Parietal lobe (tissue), 2 donors: ENCODE data around the genes NR2E3 and CELF6.

GRCh38 chr15:71530027-71530411 lies 280.3 kb upstream of the NR2E3 start:
- RAMPAGE, long total RNA, result no peak

- RAMPAGE, long total RNA, result no peak
These were observed 198.8 kb upstream of the NR2E3 start for GRCh38 chr15:71611551-71611993.

DNA sequence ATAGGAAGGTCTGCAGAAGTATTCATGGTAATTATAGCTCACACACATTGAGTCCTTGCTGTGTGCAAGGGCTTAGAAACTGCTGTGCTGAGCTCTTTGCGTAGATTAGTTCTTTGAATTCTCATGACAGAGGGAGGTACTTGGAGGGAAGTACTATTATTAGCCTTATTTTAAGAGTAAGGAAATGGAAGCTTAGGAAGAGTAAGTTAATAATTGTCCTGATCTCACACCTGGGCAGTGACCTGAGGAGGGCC lies 77.9 kb upstream of the NR2E3 start:
- RAMPAGE, long total RNA, result no peak

- RAMPAGE, long total RNA, result no peak
These were observed at the start of gene NR2E3 for GRCh38 chr15:71810203-71810816. Gene NR2E3, plus strand, starts transcription at chr15:71810554.

DNA sequence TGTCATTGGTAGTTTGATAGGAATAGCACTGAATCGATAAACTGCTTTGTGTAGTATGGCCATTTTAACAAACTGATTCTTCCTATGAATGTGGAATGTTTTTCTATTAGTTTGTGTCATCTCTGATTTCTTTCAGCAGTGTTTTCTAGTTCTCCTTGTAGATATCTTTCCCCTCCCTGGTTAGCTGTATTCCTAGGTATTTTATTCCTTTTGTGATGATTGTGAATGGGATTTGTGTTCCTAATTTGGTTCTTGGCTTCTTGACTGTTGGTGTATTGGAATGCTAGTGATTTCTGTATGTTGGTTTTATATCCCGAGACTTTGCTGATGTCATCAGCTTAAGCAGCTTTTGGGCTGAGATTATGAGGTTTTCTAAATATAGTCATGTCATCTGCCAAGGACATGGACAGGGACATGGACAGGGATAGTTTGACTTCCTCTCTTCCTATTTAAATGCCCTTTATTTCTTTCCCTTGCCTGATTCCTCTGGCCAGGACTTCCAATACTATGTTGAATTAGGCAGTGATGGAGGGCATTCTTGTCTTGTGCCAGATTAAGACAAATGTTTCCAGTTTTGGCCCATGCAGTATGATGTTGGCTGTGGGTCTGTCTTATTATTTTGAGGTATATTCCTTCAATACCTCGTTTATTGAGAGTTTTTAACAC lies 35.7 kb downstream of the MYO9A start:
- RAMPAGE, long total RNA, result no peak

DNA sequence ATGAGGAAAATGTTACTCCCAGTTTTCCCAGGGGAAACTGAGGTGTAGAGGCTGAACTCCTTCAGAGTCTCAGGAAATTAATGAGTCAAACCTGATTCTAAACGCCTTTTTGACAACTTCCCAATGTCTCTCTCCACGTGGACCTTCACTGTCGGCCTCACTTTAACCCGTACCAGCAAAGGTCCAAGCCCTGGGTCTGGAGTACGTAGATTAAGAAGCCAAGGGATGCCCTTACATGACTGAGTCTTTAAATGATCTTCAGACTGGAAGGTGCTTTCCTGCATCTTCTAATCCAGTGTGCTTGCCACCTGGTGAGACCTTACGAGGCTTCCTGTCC lies 1.7 kb downstream of the PKM start:
- RAMPAGE, long total RNA, result no peak

DNA sequence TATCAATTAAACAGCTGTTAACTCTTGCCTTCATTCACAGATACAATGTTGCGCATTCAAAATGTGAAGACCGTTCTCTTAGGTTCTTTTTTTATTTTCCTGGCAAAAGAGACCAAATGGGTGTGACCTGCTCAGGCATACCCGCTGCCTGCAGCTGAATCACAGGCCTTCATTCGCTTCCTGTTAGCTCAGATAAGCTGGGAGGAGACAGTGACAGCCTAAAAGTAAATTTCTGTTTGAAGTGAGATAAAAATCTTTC lies 1.1 kb upstream of the PKM start:
- RAMPAGE, long total RNA, result no peak

- RAMPAGE, long total RNA, result no peak
These were observed at the start of gene CELF6 for GRCh38 chr15:72319576-72320836. Gene CELF6, minus strand, starts transcription at chr15:72320157.

GRCh38 chr15:72477263-72478003 lies 3.3 kb downstream of the ARIH1 start:
- RAMPAGE, long total RNA, result no peak

DNA sequence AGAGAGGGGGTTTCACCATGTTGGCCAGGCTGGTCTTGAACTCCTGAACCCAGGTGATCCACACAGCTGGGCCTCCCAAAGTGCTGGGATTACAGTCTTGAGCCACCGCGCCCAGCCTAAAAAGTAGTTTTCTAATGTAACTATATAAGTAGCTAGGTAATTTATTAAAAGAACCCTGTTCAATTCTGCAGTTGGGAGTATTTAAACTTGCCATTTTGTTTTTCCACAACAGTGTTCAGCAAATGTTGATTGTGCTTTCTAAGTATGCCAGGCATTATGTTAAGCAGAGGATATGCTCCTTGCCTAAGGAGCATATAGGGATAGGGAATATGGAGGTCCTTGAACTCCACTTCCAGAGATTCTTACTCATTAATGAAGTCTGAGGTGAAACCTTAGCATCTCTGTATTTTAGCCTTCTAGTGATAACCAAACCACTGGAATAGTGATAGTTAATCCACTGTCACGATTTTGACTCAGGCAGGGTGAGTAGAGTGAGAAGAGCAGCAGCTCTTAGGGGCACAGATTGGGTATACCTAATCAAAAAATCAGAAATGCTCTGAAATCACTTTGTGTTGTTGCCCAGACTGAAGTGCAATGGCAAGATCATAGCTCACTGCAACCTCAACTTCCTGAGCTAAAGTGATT lies 4.3 kb downstream of the ARIH1 start:
- RAMPAGE, long total RNA, result no peak

GRCh38 chr15:72495390-72495530 lies 21.1 kb downstream of the ARIH1 start:
- RAMPAGE, long total RNA, result no peak

DNA sequence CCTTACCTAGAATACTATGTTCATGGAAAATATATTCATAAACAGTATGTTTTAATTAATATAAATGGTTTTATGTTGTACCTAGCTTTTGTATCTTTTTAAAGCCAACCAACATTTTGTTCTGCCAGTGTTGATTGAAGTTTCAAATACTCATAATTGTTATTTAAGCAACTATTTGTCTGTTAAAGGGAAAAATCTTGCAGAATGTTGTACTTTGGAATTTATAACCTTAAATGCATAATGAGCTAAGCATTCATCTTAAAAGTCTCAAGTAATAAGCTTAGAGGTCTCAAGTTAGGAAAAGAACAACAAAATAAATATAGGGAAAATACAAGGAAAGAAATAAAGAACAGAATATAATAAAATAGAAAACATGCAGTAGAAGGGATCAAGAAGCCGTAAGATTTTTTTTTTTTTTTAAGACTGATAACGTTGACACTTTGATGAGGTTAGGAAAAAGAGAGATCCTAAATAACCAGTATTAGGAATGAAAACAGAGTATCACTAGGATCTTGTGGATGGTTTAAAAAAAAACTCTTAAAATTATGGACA lies 57.7 kb downstream of the ARIH1 start:
- RAMPAGE, long total RNA, result no peak

- RAMPAGE, long total RNA, result no peak
These were observed 31.1 kb downstream of the ADPGK start for GRCh38 chr15:72752336-72753067.

GRCh38 chr15:72782556-72782842 lies 1.1 kb downstream of the ADPGK start:
- RAMPAGE, long total RNA, result no peak

- RAMPAGE, long total RNA, result no peak
These were observed 30.4 kb downstream of the NEO1 start for GRCh38 chr15:73082395-73083419.

GRCh38 chr15:73192228-73192816 lies 140.1 kb downstream of the NEO1 start:
- RAMPAGE, long total RNA, result no peak

- RAMPAGE, long total RNA, result no peak
These were observed 65.1 kb downstream of the HCN4 start for GRCh38 chr15:73303517-73304222.

GRCh38 chr15:73609954-73610461 lies 23.2 kb downstream of the NPTN start:
- RAMPAGE, long total RNA, result no peak

GRCh38 chr15:73751539-73752002 lies 1.6 kb downstream of the INSYN1 start:
- RAMPAGE, long total RNA, result no peak

DNA sequence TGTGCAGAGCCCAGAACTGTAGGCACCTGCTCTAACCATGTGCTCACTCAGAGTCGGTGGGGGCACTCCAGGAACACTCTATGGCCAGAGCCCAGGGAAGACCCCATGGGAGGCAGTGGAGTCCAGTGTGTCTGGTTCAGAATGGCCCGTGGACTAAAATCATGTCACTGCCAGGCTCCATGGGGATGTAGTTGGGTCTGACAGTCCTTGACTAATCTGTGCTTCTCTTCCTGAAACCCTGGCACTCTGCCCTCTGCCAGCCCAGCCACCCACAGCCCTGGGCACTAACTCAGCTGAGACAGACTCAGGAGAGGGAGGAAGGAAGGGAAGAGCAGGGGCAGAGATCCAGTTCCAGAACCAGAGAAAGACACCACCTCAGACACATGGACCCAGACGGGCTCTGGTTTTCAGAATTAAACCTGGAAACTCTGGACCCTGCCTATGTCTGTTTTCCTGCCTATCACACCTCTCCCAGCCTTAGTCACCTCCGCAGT lies 56.6 kb upstream of the INSYN1 start:
- RAMPAGE, long total RNA, result no peak